Karpas-422 (cell line): ENCODE data around the genes FAM149B1 and CHCHD1.

- PRO-cap, result bidirectional peak, plus-strand start at chr10:73168119, minus-strand start at chr10:73168016
- RAMPAGE, long total RNA, result start-site peak on the minus strand at chr10:73167976-73168068, 296 and 495 reads in 2 replicates
Observed at GRCh38 chr10:73167830-73169102, at the start of gene FAM149B1. TSS of gene FAM149B1 (plus strand) at chr10:73168119.

DNA sequence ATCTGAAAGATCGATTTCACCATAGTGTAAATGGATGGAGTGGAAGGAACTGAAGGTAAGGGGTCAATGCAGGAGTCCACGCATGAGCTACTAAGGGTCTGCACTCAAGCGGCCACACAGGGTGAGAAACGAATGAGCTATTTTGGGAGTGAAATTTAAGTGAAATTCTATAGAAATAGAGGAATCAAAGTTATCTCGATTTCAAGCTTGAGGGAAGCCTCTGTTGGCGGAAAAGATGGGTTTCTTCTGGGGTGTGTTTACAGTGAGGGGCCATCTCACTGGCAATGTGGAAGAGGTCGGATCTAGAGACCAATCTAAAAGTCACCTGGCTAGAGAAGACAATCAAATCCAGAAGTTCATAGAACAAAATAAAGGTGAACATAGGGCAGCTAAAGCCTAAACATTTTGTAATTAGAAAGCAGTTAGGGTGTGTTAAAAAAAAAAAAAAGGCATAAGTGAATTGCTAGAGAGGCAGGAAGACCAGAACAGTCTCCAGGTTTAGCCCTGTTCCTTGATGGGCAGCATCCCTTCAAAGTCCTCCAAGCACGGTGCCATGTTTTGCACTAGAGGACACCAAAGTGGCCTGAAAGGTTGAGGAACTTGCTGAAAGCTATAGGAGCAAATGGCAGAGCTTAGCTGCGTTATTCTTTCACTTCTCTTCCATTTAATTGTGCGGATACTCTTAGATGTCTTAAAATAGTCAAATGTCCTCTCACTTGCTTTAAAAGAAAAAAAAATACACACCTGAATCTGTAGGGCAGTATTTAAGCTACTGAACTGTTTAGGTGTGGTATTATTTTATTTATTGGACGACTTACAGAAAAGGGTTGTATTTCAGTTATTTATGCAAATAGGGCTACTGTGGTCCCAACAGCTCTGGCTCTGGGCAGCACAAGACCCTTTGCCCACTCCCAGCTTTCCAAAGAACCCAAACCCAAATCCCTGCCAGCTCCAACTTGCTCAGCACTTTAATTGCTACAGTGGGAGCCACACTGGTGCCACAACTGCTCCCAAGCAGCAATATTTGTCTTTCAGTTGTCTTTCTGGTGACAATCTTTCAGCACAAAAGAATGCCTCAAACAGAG lies 15.2 kb downstream of the DNAJC9 start:
- PRO-cap, result no peak
- RAMPAGE, long total RNA, result no peak

DNA sequence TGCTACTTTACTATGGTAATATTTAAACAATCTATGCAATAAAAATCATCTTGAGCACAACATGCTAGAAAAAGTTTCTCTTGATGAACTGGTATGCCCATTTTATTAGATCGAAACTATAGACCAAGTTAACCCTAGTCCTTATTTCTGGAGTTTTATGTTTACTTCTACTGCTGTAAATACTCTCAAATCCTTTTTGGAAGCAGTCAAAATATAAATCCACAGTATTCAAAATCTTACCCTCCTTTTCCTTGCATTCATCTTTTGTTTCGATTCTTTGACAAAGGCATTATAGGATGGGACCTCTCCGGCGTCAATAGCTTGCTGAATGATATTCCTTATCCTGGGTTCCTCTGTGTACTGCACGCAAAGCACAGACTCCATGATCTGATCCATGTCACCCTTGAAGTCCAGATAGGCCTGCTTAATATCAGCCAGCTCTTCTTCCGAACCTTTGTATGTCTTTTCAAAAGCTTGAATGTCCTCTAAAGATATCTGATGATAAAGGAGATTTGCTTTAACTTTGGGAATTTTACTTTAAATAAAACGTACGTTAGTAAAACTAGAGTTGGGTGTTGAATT lies 1.3 kb downstream of the DNAJC9 start:
- PRO-cap, result no peak
- RAMPAGE, long total RNA, result no peak

- PRO-cap, result no peak
- RAMPAGE, long total RNA, result no peak
Observed at GRCh38 chr10:73450464-73450739, 17.0 kb upstream of the MSS51 start.

GRCh38 chr10:73498829-73499230 lies 3.0 kb upstream of the PPP3CB start:
- PRO-cap, result no peak
- RAMPAGE, long total RNA, result no peak

- PRO-cap, result no peak
- RAMPAGE, long total RNA, result no peak
Observed at GRCh38 chr10:73644011-73644655, 2.9 kb upstream of the MYOZ1 start.

GRCh38 chr10:73649833-73650242 lies 6.0 kb downstream of the SYNPO2L start:
- PRO-cap, result no peak
- RAMPAGE, long total RNA, result no peak

GRCh38 chr10:73773290-73774035 lies 1.4 kb downstream of the FUT11 start:
- PRO-cap, result no peak
- RAMPAGE, long total RNA, result no peak

- PRO-cap, result bidirectional peak, plus-strand start at chr10:73782050, minus-strand start at chr10:73781953
- RAMPAGE, long total RNA, result start-site peak on the plus strand at chr10:73782057-73782073, 202 and 272 reads in 2 replicates
Observed at GRCh38 chr10:73781609-73782651, at the start of gene CHCHD1. TSS of gene CHCHD1 (plus strand) at chr10:73782048.

GRCh38 chr10:73793489-73794111 lies 8.2 kb downstream of the ZSWIM8 start:
- PRO-cap, result no peak
- RAMPAGE, long total RNA, result no peak

DNA sequence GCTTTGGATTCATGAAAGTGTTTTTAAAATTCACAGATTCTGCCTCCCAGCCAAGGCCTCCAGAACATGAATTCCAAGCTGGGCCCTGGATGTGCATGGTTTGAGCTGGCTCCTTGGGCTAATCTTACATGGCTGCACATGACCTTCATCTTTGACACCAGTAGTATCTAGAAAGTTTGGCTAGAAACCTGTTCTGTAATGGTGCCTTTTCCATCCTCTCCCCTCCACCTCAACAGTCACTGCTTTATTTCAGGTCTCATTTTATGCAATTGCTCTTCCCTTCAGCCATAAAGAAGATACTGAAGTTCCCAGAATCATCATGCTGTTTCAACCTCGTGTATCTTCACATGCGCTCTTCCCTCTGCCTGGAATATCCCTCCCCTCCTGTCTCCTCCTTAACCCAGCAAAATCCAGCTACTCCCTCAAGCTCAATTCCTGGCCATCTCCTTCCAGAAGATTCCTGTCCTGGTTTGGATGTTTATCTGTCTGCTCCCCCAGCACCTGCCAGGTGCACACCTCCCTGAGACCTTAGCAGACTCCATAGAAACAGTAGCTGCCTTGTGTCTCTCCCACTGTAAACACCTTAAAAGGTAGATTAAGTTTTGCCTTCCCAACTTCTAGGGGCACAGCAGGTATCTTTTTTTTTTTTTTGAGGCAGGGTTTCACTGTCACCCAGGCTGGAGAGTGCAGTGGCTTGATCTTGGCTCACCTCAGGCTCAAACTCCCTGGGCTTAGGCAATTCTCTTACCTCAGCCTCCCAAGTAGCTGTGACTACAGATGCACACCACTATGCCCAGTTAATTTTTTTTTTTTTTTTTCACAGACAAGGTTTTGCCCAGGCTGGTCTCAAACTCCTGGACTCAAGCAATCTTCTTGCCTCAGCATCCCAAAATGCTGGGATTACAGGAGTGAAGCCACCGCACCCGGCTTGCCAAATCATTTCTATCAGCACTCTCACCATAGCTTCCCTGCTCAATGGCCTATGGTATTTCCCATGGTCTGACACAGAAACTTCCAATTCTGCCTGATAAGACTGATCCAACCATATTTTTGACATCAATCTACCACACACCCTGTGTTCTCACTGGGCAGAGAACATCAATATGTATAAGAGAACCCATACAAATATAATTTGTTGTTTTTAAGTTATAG lies 23.6 kb upstream of the NDST2 start:
- PRO-cap, result no peak
- RAMPAGE, long total RNA, result no peak

DNA sequence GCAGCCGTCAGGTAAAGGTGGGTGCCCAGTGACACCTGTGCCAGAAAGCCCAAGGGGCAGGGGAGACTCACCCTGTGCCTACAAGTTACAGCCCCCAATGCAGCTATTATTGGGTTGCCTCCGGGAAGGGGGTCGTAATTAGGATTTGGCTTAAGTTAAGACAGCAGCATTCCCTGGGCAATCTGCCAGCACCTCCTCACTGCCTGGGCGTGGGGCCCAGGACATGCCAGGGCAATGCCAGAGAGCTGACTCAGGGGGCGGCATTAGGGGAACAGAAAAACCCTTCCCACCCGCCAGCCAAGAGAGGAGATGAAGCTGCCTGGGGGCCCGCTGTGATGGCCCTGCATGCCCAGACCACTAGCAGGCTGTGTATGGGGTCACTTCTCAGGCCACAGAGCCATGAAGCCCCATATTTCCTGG lies 13.3 kb upstream of the CAMK2G start:
- PRO-cap, result no peak
- RAMPAGE, long total RNA, result no peak

DNA sequence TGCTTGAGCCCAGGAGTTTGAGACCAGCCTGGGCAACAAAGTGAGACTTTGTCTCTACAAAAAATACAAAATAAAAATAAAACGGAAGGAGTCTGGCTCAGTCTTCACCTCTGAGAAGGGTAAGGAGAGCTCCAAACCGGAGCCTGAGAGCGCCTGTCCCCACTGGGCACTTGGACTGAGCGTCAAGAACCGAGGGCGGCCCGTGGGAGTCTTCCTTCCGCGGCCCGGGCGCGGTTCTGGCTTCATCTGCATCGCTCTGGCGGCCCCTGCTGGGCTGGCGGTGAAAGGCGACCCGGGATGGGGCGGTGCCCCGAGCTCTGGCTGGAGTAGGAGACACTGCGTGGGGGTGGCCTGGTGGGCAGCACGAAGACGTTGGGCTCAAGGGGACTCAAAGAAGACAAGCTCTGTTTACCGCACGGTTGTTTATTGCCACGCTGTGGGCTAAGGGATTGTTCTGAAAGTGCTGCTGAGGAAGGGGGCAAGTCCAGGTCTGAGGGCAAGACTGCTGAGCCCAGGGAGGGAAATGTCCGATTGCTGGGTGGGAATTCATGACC lies 29.7 kb downstream of the PLAU start:
- PRO-cap, result no peak
- RAMPAGE, long total RNA, result no peak

DNA sequence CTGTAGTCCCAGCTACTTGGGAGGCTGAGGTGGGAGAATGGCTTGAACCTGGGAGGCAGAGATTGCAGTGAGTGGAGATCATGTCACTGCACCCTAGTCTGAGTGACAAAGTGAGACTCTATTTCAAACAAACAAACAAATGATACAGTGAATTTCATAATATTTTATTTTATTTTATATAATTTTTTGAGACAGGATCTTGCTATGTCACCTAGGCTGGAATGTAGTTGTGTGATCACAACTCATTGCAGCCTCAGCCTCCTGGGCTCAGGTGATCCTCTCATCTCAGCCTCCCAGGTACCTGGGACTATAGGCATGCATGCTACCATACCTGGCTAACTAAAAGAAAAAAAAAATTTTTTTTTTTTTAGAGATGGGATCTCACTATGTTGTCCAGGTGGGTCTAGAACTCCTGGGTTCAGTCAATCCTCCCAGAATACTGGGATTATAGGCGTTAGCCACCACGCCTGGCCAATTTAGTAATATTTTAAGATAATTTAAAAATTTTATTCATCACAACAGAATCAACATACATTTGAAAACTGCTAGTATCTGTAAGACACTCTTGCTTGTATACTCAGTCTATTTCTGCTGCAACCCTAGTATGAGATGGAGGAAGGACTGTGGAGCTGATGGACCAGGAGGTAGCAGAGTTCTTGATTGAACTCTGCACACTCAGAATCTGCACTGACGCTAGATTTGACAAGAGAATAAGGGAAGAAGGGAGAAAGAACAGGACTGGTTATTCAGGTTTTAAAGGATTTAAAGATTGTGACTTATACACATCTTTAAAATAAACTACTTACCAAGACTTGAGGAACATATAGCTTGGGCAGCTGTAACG lies 57.5 kb downstream of the VCL start:
- PRO-cap, result no peak
- RAMPAGE, long total RNA, result no peak

- PRO-cap, result no peak
- RAMPAGE, long total RNA, result no peak
Observed at GRCh38 chr10:74238311-74238510, 87.2 kb downstream of the ADK start.

GRCh38 chr10:74418071-74418594 lies 267.1 kb downstream of the ADK start:
- PRO-cap, result no peak
- RAMPAGE, long total RNA, result no peak

- PRO-cap, result no peak
- RAMPAGE, long total RNA, result no peak
Observed at GRCh38 chr10:74418630-74419019, 267.6 kb downstream of the ADK start.

DNA sequence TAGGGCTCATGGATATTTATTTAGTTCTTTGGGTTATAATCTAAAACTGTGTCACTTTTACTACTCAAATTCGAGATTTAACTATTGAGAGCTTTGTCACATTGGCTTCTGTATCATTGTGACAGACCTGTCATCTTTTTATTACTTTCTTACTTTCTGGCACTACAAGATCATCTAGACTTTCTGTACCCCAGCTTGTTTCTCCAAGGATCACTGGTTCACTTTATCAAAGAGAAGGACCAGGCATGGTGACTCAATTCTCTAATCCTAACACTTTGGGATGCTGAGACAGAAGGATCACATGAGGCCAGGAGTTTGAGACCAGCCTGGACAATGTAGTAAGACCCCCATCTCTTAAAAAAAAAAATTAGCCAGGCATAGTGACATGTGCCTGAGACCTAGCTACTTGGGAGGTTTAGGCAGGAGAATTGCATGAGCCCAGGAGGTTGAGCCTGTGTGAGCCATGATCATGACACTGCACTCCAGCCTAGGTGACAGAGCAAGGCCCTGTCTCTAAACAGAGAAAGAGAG lies 324.2 kb downstream of the ADK start:
- PRO-cap, result no peak
- RAMPAGE, long total RNA, result no peak

GRCh38 chr10:74587465-74587792 lies 239.0 kb upstream of the KAT6B start:
- PRO-cap, result no peak
- RAMPAGE, long total RNA, result no peak

DNA sequence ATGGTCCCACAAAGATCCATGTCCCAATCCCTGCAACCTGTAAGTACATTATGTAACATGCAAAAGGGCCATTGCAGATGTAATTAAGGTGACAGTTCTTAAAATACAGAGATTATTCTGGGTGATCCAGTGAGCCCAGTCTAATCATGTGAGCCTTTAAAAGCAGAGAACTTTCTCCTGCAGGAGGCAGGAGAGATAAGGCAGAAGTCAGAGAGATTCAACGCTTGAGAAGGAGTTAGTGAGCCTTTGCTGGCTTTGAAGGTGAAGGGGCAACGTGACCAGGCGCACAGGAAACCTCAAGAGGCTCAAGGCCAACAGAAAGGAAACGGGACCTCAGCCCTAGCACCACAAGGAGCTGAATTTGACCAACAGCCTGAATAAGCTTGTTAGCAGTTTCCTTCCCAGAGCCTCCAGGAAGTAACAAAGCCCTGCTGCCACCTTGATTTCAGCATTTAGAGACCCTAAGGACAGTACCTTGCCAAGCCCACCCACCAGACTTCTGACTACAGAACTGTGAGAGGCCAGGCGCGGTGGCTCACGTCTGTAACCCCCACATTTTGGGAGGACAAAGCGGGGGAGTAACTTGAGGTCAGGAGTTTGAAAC lies 87.4 kb upstream of the KAT6B start:
- PRO-cap, result no peak
- RAMPAGE, long total RNA, result no peak